LUHMES (cell line): ENCODE measurements around the genes UBR1, EPB42 and TP53BP1.

DNA sequence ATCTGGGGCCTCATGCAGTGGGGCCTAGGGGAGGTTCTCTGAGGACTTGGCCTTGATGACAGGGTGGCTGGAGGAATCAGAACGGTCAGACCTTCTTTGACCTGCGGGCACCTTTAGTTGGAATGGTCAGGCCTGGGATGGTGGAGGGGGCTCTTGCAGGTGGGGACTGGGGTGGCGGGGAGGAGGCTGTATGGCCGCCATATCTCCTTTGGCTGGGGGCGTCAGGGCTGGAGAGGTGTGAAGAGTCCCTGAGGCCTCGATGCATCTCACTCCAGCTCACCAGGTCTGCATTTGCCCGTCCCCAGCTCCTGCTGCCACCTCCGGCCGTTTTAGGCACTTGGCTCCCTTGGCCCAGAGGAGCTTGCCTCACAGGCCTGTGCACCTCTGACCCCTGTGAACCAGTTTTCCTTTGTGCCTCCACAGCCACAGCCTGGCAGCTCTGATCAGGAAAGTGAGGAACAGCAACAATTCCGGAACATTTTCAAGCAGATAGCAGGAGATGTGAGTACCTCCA lies 49.6 kb downstream of the CAPN3 start:
- PRO-cap = no peak

- PRO-cap = no peak
These were observed 42.8 kb downstream of the ZNF106 start for GRCh38 chr15:42448034-42448697.

DNA sequence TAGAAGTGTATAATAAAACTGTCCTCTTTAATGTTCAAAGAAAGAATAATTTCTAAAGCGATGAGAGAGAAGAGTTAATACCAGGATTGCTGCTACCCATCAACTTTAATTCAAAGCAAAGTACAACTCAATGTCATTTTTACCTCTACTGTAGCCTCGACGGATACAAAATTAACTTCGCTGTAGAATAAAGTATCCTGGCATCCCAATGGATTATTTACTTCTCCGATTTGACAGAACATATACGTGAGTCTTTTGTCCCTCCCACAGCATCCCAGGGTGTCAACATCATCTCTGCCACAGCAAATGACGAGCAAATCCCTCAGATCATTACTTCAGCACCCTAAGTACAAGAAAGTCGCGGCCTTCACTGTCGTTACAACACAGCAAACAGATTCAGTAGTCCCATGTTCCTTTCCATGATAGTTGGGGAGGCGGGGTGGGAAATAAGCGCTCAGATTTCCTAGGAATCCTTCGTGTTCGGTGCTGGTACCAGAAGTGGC lies 911 bp downstream of the TTBK2 start:
- PRO-cap = no peak

- PRO-cap = bidirectional peak, plus-strand start at chr15:42921103, minus-strand start at chr15:42920777
These were observed 296 bp upstream of the TTBK2 start for GRCh38 chr15:42920940-42921207.

- PRO-cap = bidirectional peak, plus-strand start at chr15:43106152, minus-strand start at chr15:43106036
These were observed at the start of gene UBR1 for GRCh38 chr15:43105784-43106558. TSS of gene UBR1 (minus strand) at chr15:43106038.

GRCh38 chr15:43220686-43221299 lies at the start of gene EPB42:
TSS of gene EPB42 (minus strand) at chr15:43221018.
- PRO-cap = no peak

GRCh38 chr15:43240843-43241442 lies 20.1 kb upstream of the EPB42 start:
- PRO-cap = no peak

- PRO-cap = bidirectional peak, plus-strand start at chr15:43493321, minus-strand start at chr15:43493156
These were observed at the start of gene TP53BP1 for GRCh38 chr15:43492611-43493642. TSS of gene TP53BP1 (minus strand) at chr15:43493156.

DNA sequence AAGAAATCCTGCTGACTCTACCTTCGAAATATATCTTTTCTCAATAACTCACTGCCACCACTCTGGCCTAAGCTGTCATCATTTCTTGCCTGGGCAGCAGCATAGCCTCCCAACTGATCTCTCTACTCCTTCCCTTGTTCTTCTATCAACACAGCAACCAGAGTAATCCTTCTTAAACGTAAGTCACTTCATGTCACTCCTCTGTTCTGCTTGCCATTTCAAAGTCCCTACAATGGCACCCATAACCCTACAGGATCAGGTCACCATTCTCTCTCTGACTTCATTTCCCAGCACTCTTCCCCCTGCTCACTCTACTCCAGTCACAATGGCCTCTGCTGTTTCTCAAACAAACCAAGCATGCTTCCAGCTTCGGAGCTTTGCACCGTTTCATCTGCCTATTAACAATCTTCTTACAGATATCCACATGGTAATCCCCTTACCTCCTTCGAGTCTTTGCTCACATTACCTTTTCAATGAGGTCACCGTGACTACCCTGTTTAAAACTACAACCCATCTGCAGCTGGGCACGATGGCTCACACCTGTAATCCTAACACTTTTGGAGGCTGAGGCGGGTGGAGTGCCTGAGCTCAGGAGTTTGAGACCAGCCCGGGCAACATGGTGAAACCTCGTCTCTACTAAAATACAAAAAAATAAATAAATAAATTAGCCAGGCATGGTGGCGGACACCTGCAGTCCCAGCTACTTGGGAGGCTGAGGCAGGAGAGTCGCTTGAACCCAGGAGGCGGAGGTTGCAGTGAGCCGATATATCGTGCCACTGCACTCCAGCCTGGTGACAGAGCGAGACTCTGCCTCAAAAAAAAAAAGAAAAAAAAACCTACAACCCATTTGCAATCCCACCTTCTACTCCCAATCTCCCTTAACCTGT lies 14.8 kb upstream of the STRC start:
- PRO-cap = no peak

DNA sequence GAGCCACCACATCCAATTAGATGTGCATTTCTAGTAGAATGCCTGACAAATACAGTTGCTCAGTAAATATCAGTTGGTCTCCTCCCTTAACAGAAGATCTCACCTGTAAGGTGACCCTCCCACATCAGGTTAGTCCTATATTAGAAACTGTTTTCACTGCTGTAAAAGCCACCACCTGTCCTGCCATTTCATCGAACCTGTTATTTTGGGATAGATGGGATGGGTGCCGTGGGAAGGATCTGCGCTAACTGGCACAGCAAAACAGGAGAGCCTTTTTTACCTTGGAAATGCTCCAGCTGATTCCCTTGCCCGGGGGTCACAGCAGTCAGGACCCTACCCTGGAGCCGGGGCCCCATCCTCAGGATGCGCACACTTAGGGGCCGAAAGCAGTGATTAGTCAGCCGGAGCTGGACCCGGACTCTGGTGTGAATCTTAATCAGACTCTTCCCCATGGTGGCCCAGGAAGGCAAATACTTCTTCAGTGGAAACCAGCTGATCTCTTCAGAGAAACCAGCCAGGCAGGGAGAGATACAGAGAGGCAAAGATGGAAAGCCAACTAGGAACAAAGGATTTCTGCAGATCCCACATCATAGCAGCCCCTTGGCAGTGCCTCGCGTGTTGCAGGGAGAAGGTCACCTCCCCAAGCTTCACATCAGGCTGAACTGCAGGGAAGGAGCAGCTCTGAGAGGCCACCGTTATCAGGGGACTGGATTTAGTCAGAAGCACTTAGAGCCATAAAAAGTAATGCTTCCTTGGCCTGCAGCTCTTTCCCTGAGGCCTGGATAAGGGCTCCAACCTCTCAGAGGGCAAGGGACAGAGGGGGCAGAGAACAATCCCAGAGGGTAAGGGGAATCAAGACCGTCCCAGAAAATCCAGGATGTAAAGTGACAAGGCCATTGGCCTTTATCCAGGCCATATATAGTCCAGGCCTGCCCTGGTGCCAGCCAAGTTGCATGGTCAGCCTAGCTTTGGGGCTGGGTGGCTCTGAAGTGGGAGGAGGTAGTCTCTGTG lies 52.7 kb downstream of the WDR76 start:
- PRO-cap = no peak

DNA sequence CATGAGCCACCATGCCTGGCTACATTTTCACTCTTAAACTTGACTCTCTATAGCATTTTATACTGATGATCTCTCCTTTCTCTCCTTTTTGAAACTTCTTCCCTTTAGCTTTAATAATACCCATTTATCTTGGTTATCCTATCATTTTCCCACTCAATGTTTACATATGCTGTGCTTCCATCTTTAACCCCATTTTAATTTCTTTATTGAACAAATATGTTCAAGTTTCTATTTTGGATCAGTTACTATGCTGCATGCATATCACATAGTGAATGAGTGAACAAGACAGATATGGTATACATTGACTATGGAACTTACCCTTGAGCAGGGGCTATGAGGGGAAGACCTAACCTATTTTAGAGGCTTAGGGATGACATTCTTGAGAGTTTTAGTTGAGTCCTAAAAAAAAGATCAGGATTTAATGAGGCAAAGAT lies 12.7 kb downstream of the GOLM2 start:
- PRO-cap = no peak

- PRO-cap = no peak
These were observed 1.3 kb downstream of the EIF3J start for GRCh38 chr15:44538258-44538729.

- PRO-cap = no peak
These were observed 19.2 kb upstream of the SPG11 start for GRCh38 chr15:44682561-44683174.

DNA sequence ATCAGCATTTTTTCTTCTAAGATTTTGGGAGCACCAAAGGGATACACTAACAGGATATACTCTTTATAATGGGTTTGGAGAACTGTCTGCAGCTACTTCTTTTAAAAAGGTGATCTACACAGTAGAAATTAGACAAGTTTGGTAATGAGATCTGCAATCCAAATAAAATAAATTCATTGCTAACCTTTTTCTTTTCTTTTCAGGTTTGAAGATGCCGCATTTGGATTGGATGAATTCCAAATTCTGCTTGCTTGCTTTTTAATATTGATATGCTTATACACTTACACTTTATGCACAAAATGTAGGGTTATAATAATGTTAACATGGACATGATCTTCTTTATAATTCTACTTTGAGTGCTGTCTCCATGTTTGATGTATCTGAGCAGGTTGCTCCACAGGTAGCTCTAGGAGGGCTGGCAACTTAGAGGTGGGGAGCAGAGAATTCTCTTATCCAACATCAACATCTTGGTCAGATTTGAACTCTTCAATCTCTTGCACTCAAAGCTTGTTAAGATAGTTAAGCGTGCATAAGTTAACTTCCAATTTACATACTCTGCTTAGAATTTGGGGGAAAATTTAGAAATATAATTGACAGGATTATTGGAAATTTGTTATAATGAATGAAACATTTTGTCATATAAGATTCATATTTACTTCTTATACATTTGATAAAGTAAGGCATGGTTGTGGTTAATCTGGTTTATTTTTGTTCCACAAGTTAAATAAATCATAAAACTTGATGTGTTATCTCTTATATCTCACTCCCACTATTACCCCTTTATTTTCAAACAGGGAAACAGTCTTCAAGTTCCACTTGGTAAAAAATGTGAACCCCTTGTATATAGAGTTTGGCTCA lies 6.3 kb downstream of the B2M start:
- PRO-cap = no peak

DNA sequence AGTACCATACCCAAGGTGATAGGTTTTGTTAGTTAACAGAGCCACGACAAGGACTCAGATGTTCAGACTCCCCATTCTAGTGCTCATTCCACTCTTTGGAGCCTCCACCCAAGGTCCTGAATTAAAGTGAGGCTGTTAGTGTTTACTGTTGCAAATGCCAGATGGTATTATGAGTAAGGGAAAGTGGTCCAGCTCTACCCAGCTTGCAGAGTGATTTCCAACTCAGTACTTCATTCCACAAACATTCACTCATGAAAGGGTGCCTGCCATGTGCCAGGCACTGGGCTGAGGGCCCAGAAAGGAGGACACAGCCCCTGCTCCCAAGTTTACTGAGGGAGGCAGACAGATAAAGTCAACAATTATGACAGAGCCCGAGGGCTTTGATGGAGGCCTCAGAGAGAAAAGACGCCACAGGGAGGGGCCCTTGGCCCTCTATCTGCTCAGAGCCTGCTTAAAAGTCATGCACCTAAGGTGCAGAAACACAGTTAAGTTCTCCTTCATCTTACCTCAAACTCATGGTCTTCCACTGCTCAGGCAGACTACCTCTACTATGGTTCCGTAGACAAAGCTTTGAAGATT lies 1.6 kb downstream of the SORD start:
- PRO-cap = no peak

- PRO-cap = no peak
These were observed 3.4 kb downstream of the DUOXA1 start for GRCh38 chr15:45126207-45126714.

DNA sequence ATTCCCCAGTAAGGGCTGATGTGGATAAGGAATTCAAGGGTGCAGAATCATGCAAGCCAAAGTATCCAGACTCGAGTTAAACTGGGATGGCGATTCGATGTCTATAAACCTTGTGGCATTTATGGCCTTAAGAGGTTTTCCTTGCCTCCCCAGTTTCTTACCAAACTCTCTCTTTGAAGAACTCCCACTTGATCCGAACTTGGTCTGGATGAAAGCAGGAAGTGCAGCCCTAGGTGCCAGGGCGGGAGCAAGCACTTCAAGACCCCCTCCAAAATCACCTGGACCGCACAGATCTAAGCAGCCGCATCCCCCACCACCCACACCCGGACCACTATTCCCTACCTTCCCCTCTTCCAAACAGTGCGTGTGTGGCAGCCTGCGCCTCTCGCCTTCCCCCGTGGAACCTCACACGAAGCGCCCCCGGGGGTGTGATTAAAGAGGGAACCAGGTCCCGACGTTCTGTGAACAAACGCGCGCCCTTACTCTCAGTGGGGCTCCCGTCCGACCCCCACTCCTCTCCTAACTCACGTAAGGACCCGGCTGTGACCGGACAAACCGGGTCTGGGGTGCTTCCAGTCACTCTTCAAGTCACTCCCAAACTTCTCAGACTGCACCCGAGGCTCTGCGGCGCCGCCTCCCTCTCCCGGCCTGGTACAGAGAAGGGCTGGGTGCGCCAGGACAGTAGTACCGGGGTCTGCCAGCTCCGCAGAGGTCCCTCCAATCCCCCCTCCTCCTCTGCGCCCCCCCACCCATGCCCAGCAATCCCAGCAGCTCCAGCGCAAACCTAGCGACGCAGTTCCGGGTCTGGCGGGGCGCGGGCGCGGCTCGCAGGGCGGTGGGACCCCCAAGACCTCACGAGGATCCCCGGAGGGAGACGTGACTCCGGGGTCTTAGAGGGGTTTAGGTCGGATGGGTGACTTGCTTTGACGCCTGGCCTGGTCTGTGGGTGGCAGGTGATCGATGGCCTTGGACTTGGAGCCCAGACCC lies 710 bp downstream of the DUOXA1 start:
- PRO-cap = no peak

DNA sequence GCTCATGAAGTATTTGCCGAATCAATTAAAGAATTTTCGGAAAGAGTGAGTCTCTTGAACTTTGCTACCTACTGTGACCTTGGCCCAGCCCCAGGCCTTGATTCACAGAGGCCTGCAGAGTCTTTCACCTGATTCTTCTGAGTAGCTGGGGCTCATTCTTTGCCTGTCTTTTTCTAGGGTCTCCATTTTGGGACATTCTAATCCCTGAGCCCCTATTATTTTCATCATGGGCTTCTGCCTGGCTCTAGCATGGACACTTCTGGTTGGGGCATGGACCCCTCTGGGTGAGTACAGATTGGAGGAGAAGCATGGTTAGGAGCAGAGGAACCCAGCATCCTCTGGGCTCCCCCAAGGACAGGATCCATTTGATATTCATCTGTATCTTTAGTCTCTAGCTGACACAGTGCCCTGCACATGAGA lies 2.0 kb downstream of the DUOX1 start:
- PRO-cap = no peak

GRCh38 chr15:45139359-45139895 lies 9.6 kb downstream of the DUOX1 start:
- PRO-cap = no peak

GRCh38 chr15:45314435-45314943 lies 62.5 kb downstream of the SLC28A2 start:
- PRO-cap = no peak